GM12891 (cell line): Measurements from ENCODE around the gene SSTR3.

DNA sequence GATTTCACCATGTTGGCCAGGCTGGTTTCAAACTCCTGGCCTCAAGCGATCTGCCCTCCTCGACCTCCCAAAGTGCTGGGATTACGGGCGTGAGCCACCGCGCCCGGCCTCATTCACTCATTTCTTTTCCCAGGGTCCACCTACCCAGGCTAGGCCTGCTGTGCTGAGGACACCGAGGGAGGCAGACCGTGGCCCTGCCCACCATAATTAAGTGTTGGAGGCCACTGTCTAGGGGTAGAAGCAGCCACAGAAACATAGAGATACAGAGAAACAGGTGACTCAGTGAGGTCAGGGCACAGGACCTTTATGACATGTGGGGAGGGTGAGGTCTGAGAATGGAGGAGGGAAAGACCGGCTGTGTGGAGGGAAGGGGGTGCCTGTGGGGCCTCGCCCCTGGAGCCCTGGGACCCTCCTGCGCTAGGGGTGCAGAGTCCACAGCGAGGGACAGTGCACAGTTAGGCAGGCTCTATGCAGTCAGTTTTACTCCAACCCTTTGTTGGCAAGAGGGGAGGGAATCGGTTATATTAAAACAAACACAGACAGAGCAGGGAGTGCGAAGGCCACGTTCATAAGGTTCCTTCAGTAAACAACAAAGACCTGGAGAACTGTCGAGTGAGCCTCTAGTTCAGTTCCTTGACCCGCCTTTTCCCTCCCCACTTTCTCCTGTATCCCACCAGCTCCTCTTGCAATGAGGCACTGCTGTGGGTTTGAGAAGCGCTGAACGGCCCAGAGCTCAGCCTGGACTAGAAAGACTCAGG lies 46.8 kb downstream of the TXN2 start:
- RRBS = no CpG with 5 or more reads among the region's 20 CpGs

DNA sequence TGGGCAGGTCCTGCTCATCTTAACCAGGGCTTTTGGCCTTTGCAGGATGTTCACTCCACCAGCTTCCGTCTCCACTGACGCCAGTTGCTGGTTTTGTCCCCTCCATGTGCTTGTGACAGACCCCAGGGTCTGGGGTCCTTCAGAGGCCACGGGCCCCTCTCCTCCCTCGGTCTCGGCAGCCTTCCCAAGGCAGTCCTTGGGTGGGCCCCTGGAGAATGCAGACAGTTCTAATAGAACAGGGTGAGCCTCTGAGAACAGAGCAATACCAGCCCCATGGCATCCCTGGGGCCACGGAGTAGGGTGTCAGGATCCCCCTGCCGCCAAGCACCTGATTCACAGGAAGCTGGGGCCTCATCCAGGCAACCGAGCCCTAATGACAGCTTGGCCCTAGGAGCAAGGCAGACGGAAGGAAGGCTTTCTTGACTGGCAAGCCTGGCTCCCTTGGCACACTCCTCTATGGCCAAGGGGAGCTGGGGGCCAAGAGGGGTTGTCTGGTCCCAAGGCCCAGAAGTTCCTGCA lies 15.3 kb downstream of the TXN2 start:
- RRBS = no CpG with 5 or more reads among the region's 9 CpGs

DNA sequence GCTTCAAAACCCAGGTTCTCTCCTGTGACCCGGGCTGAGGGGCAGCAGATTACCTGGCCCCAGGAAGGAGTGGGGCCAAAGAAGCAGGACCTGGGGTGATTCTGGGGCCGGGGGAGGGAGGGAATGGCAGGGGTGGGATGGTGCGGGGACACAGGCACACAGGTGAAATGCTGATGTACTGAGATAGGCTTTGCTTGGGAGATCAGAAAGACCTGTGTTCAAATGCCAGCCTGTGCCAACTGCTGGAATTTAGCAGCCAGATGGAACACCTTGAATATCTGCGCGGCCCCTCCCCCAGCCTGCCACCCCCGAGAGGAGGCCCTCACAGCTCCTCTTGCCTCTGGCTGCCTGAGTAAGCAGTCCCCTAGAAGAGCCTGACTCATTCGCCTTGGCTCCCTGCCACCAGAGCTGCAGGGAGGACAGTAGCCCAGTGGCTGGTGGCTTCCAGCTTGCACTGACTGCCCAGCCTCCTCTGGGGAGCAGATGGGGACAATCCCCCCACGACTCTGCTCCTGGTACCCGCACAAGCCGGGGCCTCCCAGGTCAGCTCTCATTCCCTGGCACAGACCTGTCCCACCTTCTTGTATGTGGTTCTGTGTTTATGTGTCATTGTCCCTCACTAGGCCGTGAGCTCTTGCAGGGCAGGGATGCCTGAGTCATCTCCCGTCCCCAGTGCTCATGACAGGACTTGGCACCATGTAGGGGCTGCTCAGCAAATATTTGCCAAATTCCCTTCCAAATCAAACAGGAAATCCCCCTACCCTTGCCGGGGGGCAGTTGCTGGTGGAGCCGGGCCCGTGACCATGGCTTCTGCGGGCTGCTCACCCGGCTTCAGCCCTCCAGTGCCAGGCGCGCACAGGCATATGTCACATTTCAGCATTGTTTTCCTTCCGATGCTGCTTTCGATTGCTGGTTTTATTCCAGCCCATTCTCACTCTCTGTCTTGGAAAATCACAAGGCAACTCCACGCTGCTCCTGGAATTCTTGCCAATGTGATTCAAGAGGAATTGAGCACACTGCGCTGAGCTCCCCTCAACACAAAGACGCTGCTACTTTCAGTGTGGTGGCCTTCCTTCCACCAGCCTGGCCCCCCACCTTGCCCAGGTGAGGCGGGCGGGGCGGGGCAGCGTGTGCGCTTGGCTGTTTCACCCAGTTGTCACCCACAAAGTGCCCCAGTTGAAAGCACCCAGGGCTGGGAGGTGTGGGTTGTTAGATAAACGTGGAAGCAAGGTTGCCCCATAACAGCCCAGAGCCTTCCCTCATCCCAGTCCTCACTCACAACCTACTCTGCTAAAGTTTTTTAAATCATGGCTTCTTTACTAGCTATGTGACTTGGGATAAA lies 43.5 kb downstream of the CACNG2 start:
- RRBS = 10% methylated on average over 2 of the region's 30 CpGs

DNA sequence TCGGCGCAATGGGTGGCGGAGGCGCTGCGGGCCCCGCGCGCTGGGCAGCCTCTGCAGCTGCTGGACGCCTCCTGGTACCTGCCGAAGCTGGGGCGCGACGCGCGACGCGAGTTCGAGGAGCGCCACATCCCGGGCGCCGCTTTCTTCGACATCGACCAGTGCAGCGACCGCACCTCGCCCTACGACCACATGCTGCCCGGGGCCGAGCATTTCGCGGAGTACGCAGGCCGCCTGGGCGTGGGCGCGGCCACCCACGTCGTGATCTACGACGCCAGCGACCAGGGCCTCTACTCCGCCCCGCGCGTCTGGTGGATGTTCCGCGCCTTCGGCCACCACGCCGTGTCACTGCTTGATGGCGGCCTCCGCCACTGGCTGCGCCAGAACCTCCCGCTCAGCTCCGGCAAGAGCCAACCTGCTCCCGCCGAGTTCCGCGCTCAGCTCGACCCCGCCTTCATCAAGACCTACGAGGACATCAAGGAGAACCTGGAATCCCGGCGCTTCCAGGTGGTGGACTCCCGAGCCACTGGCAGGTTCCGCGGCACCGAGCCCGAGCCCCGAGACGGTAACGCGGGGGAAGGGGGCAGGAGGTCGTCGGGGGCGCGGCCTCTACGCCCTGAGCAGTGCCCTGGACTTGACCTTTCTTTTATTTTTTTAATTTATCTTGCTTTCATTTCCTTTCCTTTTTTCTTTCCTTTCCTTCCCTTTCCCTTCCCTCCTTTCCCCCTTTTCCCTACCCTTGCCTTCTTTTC lies 4.9 kb downstream of the MPST start:
- RRBS = 95% methylated on average over 17 of the region's 79 CpGs

DNA sequence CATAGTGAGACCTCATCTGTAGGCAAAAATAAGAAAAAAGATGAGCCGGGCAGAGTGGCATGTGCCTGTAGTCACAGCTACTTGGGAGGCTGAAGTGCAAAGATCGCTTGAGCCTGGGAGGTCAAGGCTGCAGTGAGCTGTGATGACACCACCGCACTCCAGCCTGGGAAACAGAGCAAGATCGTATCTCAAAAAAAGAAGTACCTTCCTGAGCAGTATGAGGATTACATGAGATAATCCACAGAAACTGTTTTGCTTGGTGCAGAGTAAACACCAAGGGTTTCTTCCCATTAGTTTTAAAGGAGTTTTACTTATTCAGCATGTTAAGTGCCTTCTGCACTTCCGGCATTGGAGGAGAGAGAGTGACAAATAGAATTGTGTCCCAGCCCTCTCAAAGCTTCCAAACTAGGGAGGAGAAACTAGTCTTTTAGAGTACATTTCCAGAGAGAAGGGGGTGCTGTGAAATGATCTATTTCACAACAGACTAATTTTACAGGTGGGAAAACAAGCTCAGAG lies 12.4 kb downstream of the MPST start:
- RRBS = no CpG with 5 or more reads among the region's 5 CpGs

- RRBS = no CpG with 5 or more reads among the region's 6 CpGs
These were observed 12.7 kb upstream of the IL2RB start for GRCh38 chr22:37162336-37162841.

GRCh38 chr22:37186096-37187061 lies 1.7 kb downstream of the C1QTNF6 start:
- RRBS = no CpG with 5 or more reads among the region's 16 CpGs

DNA sequence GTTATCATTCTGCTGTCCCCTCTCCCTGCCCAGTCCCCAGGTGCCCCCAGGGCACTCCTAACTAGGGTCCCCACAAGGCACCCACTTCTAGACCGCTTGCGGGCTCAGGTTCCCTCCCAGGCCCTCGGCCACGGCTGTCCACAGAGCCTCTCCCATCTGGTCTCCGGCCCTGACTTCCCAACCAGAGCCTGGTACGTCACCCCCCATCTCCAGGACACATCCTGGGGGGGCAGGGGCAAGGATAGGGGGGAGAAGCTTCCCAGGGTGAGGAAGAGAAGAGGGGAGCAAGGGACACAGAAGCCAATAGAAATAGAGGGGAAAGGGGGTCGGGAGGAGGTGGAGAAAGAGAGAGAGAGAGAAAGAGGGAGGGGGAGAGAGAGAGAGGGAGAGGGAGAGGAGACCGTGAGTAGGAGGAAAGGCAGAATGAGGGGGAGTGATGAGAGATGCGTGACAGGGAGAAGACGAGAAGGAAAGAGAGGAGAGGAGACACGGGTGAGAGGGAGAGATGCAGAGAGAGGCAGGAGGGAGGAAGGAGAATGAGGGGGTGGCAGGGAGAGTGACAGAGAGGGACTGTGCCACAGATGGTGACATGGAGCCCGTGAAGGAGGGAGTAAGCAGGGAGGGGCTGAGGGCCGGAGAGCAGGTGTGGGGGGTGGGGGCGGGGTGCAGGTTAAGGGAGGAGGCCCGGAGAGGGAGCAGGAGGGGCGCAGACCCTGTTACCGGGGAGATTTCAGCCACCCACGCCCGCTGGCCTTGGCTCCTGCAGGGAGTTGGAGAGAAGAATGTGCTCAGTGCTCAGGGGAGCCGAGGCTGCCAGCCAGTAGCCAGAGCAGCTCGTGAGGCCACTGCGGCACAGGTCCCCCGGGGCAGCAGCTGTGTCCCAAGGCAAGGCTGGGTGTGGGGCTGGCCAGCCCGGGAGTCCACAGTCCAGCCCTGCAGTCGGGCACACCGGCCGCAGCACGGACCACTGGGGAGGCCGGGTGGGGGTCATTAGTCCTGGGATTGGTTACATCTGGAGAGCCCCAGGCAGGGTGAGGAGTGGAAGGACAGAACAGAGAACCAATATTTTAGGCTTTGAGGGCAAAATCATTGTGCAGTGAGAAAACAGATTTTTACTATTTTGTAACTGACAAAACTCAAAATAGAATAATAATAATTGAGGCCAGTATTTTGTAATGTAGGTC lies at the start of gene SSTR3:
Gene SSTR3, minus strand, starts transcription at position 612 of the 1,184 bp plus-strand sequence.
- RRBS = 86% methylated on average over 5 of the region's 29 CpGs

GRCh38 chr22:37234699-37235256 lies 9.3 kb downstream of the RAC2 start:
- RRBS = no CpG with 5 or more reads among the region's 8 CpGs

DNA sequence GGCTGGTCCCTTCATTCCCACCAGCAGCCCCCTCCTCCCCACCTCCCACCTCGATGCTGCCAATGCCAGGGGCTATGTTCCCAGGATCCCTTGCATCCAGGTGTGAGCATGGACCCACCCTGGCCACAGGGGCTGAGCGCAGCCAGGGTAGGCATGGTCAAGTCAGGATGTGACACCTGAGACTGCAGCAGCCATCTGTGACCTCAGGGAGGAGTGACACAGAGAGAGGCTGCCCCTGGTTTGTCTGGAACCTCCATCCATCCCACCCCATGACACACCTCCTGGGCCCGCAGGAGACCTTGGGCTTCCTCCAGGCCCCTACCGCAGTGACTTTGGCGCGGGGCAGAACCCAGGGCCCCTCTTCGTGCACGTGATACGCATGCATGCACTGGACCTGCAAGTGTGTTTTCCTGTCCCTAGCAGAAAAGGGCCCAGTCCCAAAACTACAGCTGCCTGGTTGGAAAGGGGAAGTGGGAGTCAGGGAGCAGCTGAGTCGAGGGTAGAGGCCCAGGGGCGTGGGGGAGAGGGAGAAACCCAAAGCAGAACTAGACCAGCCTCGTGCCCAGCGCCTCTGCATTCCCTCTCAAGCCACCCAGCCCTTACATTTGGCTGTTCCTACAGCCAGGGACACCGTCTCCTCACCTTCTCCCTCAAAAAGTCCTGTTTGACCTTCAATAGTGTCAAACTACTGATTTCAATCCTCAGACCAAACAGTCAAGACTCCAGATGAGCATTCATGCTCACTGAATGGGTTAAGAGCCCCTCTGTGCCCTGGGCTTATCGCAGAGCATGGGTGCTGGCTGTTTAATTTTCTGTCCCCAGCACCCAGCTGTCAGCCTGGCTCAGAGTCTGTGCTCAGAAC lies 7.8 kb upstream of the CYTH4 start:
- RRBS = no CpG with 5 or more reads among the region's 15 CpGs

DNA sequence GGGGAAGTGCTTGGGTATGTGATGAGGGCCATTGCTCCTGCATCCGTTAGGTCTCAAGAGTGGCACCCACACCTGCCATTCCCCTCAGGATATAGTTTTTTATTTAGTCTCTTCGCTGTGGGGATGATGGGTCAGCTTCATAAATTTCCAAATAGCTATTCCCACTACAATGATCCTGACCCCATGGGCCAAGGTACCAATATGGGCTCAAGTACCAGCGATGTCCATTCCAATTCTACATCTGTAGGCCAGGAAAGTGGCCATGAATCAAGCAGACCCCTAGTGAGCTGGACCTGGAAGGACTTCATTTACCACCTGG lies 7.5 kb downstream of the CYTH4 start:
- RRBS = no CpG with 5 or more reads among the region's 3 CpGs

- RRBS = no CpG with 5 or more reads among the region's 11 CpGs
These were observed 21.6 kb downstream of the CYTH4 start for GRCh38 chr22:37303728-37304488.

- RRBS = no CpG with 5 or more reads among the region's 15 CpGs
These were observed 29.6 kb downstream of the CYTH4 start for GRCh38 chr22:37311914-37312216.

DNA sequence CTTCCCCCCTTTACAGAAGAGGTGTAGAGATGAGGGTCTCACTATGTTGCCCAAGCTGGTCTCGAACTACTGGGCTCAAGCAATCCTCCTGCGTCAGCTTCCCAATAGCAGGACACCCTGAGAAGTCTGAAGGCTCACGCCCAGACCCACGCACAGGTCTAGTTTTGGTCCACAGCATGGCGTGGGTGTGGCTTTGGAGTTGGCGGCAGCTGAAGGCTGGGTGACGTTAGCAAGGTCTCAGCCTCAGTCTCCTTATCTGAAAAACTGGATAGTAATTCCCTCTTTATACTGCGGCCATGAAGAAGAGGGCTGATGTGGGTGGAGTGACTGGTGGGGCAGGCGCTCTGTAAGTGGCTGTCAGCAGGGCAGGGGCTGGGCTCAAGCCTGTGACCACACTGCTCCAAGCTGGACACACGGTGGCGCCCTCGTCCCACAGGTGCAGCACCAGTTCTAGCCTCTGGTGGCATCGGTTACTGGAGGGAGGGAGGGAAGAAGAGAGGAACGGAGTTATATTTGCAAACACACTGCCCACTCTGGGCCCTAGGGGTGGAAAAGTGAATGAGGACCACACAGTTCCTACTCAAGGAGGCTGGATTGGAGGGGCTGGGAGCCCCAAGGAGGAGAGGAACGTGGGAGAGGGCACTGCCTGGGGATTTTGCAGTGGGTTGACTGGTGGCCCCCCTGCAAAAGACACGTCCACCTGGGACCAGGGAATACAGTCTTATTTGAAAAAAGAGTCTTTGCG lies 19.5 kb upstream of the CARD10 start:
- RRBS = no CpG with 5 or more reads among the region's 17 CpGs

DNA sequence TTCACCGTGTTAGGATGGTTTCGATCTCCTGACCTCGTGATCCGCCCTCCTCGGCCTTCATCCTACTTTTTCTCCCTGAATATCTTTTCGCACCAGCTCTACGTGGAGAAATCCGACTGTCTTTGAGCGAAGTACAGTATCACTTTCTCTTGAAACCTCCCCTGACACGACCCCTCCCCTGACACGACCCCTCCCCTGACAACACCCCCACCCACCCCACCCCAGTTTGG lies 887 bp upstream of the GGA1 start:
- RRBS = no CpG with 5 or more reads among the region's 11 CpGs

DNA sequence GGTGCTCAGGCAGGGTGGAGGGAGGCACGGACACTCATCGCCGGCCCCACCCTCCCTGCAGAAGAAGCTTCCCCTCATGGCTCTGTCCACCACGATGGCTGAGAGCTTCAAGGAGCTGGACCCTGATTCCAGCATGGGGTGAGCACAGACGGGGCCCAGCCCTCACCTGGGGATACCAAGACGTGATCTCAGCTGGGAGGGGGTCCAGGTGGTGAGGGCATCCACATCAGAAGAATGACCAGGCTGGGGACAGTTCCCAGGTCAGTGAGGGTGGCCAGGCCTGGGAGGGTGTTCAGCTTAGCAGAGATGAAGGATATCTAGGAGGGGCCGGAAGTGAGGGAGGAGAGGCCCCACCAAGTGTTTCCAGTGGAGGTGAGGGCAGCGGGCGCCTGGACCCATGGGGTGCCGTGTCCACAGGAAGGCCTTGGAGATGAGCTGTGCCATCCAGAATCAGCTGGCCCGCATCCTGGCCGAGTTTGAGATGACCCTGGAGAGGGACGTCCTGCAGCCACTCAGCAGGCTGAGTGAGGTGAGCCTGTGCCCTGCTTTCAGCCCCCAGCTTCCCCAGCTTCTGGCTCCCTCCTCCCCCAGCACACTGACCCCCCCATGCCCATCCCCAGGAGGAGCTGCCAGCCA lies 3.1 kb downstream of the SH3BP1 start:
- RRBS = no CpG with 5 or more reads among the region's 13 CpGs

GRCh38 chr22:37684807-37685260 lies 1.3 kb upstream of the NOL12 start:
- RRBS = no CpG with 5 or more reads among the region's 9 CpGs

GRCh38 chr22:37697336-37697801 lies 521 bp downstream of the TRIOBP start:
- RRBS = no CpG with 5 or more reads among the region's 17 CpGs

GRCh38 chr22:37757342-37758063 lies 47.5 kb upstream of the H1-0 start:
- RRBS = no CpG with 5 or more reads among the region's 36 CpGs

DNA sequence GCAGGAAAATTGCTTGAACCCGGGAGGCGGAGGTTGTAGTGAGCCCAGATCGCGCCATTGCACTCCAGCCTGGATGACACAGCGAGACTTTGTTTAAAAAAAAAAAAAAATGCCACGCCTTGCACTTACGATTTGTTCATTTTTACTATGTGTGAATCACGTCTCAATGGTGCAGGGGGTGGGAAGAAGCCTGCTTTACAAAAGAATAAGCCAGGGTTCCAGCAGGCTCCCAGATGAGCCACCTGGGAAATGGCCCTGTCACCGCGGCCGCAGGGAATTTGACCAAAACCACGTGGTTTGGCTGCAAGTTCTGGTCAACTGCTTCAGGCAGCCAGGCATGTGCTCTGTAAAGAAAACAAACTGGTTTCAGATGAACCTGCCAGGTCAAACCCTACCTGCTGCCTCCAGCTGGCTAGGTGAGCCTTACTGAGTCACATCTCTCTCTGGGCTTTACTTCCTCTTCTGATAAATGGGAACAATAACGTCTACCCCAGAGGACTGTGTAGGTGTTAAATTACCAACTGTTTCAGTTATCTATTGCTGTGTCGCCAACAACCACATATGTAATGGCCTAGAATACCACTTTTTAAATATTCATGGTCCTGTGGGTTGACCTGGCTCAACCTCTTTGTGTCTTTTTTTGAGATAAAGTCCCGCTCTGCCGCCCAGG lies 27.9 kb upstream of the H1-0 start:
- RRBS = no CpG with 5 or more reads among the region's 16 CpGs